Metastatic Liver Carcinoma in the Adrenal Gland (tissue), 2 donors: ENCODE measurements around a stretch of chr2.

DNA sequence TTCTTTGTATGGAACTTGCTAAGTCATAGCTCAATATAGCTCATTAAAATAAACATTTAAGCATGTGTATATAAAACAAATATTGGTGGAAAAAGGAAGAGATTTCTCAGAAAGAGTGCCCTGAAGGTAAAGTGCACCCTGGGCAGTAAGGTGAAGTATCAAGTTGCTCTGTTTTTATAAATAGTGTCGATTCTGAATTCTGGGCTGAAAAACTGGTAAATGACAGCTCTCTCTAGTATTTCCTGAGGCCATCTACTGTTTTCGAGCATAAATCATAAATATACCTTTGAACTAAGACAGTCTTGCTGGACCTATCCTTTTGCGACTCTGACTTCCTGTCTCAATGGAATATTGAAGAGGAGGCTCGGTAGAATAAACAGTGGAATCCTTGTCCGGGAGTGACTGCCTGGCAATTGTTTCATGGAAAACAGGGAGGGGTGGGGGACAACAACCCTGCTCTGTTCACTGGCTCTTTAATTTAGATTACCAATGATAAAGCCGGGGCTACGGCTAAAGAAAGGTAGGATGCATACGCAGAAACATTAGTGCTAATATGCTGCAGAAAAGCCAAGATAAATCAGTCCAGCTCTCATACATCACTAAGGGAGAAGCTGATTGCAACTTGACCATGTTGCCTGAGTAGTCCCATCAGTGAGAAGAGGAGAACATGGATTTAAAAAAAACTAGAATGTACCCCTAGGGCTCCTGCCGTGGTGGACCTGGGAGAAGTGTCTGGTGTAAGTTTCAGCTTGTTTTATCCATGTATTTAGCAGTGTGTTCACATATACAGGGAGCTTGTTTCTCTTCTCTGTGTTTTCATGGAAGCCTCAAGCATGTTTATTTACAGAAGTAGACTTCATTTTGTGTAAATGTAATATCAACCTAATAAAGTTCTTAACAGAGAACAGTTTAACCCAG is 124.2 kb downstream of the RAPGEF4 start:
- PRO-cap, 2 experiments: no peak in any of the 2 experiments

GRCh38 chr2:172892972-172893296 is 157.3 kb downstream of the RAPGEF4 start:
- PRO-cap, 2 experiments: no peak in any of the 2 experiments

DNA sequence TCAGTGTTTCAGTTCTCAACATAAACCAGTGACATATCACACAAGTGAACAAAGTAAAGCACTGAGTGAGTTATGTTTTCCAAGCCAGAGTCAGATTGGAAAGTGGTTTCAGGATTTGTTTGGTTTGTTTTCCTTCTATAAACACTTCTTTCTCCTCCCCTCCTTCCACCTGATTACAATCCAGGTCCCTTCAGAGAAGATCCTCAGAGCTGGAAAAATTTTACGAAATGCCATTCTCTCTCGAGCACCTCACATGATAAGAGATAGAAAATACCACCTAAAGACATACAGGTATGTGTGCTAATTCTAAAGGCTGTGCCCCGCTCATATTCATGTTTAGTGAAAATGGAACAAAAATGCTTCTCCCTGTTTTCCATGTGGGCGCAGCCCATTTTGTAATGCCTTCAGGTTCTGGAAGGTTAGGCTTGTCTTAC is 114.7 kb upstream of the MAP3K20 start:
- PRO-cap, 2 experiments: no peak in any of the 2 experiments

DNA sequence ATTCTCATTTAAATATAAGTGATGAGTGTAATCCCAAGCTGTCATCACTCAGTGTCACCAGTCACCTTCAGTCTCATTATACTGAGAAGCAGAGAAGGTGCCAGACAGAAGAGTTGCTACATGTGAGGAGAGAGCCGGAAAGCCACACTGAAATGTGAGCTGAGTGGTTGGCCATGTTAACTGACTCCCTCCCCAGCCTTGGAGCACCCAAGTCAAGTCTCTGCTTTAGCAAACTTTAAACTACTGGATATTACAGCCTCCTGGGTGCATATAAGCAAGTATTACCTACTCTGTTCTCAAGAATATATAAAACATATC is 75.9 kb upstream of the MAP3K20 start:
- PRO-cap, 2 experiments: no peak in any of the 2 experiments

DNA sequence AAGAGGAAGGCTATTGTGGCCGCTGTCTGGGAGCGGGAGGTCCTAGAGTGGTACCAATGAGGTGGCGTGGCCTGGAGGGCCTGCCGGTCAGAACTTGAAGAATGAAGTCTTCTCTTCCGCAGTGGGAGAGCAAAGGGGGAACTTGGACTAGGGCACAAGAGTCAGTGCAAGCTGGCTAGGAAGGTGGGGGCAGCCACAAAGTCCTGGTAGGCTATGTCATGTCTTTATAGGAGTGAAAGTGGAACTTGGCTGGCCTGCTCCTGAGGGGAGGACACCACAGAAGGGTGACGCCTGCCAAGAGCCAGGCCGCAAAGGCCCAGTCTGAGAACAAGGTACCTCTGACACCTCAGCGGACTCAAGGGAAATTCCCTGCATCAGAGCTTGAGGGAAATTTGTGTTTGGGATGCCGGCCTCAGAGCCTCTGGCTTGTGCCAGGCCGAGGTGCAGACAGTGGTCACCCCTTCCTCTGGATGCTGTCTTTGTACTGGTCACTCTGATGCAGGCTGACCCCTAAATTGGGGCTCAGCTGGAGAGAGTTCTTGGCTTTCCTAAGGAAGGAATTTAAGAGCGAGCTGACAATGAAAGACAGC is 32.1 kb upstream of the MAP3K20 start:
- PRO-cap, 2 experiments: no peak in any of the 2 experiments

GRCh38 chr2:173048722-173049195 is 26.9 kb upstream of the MAP3K20 start:
- PRO-cap, 2 experiments: peak in 2 of 2 experiments; most common plus-strand start chr2:173049075 (in 1); most common minus-strand start chr2:173048981 (in 1)

- PRO-cap, 2 experiments: no peak in any of the 2 experiments
Measured at GRCh38 chr2:173104841-173105492, 29.3 kb downstream of the MAP3K20 start.

DNA sequence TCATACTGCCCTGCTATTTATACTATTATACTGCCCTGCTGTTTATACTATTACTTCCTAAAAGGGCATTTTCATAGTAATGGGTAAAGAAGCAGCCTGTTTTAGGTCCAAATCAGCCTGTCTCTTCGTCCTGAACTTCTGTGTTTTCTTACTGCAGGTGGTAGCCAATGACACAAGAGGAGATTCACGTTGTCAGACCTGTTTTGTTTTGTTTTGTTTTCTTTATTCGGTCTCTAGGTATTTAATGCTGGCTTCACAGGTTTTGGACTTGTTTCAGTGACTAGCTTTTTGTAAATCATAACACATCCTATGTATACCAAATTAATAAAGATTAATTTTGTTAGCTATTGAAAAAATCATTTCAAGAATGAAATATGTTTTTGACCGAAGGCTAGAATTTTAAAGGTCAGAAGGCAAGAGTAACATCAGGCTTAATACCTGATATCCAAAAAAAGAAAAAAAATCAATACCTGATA is 116.5 kb downstream of the MAP3K20 start:
- PRO-cap, 2 experiments: no peak in any of the 2 experiments

GRCh38 chr2:173211937-173212503 is 136.4 kb downstream of the MAP3K20 start:
- PRO-cap, 2 experiments: no peak in any of the 2 experiments

DNA sequence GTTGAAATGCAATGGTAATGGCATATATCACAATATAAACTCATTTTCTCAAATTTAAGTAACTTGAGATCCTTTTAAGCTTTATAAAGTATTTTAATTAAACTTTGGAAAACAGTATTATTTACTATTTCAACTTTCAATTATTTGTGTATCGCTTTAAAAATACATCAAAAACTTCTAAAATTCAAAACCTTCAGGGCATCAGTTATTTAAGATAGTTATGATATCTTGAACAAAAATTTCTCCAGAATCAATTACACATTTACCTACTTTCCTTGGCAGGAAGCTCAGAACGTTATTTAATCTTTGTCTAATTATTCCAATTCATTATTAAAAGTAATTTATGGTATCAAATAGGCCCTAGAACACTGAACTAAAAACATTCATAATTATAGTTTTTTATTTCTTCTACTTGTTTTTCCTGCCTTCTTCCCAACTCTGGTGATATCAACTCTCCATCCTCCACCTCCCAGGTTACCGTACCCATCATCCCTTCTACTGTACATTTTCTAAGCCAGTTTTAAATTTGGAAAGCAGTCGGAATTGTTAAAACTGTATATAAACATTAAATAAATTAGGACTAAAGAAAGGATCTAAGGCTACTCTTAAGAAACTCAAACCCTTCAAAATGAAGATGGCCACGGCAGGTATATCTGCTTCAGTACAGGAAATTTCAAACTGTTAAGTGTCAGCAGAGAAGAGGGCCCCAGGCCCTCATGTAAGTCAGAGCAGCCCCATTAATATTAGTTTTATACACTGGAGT is 37.4 kb downstream of the SP3 start:
- PRO-cap, 2 experiments: no peak in any of the 2 experiments

- PRO-cap, 2 experiments: no peak in any of the 2 experiments
Measured at GRCh38 chr2:173945478-173945969, 19.6 kb downstream of the SP3 start.

GRCh38 chr2:173986377-173987301 is 21.5 kb upstream of the SP3 start:
- PRO-cap, 2 experiments: peak in 2 of 2 experiments; most common plus-strand start chr2:173987054 (in 2)

DNA sequence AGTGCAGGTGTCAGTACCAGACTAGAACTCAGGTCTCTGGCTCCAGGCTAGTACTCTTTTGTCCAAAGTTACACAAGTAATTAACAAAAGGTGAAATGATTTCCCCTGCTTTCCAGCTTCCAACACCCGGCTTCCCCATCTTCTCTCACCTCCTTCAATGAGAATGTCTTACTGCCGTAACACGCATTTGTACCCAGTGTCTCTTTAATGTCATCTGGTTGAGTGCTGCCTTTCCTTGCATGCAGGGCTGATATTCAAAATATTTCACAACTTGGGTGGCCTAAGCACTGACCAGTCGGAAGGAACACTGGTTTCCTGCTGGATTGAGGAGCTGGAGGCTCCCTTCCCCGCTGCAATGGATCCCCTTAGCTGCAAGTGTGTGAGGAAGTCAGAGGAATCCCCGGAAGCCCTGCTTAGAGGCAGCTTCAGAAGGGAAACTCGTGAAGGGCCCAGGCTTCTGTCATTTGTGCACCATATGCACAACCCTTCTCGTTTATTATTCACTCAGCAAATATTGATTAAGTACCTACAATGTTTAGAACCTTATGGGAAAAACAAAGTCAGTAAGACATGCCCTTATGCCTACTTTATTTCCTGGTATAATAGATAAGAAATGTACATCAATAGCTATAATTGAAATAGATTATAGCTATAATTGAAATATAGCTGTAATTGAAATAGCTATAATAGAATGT is 33.2 kb upstream of the SP3 start:
- PRO-cap, 2 experiments: peak in 1 of 2 experiments; most common minus-strand start position 379 of the sequence (in 1)

- PRO-cap, 2 experiments: no peak in any of the 2 experiments
Measured at GRCh38 chr2:174036469-174036846, 71.3 kb upstream of the SP3 start.

- PRO-cap, 2 experiments: no peak in any of the 2 experiments
Measured at GRCh38 chr2:174071968-174072631, 106.9 kb upstream of the SP3 start.

- PRO-cap, 2 experiments: no peak in any of the 2 experiments
Measured at GRCh38 chr2:174337202-174338091, 2.7 kb downstream of the SP9 start.

DNA sequence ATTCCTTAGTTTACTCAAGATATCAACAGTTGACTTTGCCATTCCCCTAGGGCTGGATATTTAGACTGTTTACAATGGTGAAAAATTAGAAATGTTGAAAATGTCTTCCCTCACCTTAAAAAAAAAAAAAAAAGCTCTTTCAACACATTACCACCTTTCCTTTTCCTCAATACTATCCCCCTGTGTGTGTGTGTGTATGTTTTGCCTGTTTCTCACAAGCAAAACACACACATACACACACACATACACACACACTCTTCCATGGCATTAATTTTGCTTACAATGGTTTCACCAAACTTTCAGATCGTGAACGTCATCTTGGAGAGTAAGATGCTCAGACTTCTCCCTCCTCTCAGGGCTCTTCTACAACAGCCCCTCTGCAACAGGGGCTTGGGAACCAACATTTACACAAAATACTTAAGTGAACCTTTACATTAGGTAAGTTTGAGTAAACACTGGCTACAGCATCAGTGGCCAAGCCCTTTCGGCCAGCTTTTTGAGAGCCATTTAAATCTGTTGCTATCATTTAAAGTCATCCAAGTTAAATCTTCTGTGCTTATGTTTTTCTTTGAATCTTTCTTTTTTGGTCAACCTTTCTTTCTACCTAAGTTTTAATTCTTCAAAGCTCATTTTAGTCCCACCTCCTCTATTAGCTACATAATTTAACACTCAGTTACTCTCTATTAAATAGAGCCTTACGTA is 21.7 kb downstream of the CIR1 start:
- PRO-cap, 2 experiments: no peak in any of the 2 experiments

DNA sequence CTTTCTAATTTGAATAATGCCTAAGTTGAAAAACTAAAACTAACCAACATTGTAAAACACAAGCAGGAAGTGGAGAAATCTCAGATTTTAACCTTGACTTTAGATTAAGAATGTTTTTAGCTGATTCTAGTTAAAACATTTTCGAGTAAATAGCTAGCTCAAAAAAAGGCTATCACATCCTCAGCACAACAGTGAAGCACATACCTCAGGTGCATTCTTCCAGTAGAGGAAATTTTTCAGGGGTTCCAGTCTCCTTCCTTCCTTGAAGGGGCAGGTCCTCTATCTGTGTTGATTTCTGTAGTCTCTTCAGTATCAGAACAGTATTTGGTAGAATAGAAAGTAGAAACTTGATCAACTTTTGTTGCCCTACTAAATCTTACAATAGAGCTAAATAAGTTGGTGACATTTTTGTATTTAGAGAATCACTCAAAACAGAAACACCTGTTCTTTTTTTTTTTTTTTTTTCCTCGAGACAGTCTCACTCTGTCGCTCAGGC is 6.7 kb upstream of the GPR155 start:
- PRO-cap, 2 experiments: no peak in any of the 2 experiments

DNA sequence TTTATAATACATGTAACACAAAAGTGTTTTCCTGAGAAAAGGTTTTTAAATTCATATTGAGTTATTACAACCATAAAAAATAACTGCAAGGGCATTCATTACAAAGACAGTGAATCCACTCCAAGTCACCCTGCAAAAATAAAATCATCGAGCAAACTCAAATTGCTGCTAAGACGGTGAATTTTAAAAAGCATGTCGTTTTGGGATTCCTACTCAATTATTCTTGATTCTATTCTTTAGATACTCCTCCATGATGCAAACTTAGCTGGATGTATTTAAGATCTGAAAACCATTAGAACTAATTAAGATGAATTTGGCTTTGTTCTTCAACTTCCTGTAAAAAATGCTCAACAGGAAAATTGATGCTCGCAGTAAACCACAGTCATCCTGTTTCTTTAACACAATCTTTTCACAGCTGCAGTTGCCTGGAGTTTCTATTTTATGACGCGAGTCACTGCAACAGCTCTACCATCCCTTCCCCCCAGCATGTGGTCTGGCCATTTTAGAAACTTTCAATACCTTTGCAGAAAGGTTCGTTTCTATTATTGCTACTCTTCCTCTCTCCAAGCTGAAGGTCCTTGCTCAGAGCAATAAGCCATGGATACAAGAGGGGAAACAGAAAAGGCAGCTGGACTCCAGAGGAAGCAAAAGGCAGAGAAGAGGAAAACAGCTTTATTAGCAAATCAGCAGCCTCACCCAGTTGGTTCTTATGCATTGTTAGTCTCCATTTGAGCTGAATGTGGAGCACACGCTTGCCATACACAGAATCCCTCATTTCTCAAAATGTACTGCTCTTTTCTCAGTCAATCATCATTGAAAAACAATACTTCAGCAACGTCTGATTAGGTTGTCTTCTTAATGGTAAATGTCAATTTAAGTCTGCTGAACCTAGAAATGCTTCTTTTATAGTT is 4.0 kb downstream of the WIPF1 start:
- PRO-cap, 2 experiments: no peak in any of the 2 experiments

GRCh38 chr2:174594216-174595054 is 3.2 kb downstream of the WIPF1 start:
- PRO-cap, 2 experiments: no peak in any of the 2 experiments